MCF 10A (cell line): ENCODE measurements around the genes AACS, TMEM132C and GLT1D1.

DNA sequence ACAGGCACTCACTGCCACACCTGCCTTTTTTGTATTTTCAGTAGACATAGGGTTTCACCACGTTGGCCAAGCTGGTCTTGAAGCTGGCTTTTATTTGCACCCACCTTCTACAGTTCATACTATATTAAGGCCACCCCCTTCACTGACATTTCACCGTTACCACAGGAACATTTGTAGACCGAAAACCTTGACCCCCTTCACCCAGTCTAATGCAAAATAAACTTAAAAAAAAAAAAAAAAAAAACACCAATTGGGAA, 3.1 kb downstream of the UBC start:
- PRO-cap = no peak
- RRBS = no CpG with 5 or more reads among the region's 3 CpGs

GRCh38 chr12:124915180-124915572, 726 bp upstream of the UBC start:
- PRO-cap = bidirectional peak, plus-strand start at chr12:124915336, minus-strand start at chr12:124915212; bidirectional peak, plus-strand start at chr12:124915400, minus-strand start at chr12:124915375; bidirectional peak, plus-strand start at chr12:124915438, minus-strand start at chr12:124915508
- RRBS = no CpG with 5 or more reads among the region's 16 CpGs

DNA sequence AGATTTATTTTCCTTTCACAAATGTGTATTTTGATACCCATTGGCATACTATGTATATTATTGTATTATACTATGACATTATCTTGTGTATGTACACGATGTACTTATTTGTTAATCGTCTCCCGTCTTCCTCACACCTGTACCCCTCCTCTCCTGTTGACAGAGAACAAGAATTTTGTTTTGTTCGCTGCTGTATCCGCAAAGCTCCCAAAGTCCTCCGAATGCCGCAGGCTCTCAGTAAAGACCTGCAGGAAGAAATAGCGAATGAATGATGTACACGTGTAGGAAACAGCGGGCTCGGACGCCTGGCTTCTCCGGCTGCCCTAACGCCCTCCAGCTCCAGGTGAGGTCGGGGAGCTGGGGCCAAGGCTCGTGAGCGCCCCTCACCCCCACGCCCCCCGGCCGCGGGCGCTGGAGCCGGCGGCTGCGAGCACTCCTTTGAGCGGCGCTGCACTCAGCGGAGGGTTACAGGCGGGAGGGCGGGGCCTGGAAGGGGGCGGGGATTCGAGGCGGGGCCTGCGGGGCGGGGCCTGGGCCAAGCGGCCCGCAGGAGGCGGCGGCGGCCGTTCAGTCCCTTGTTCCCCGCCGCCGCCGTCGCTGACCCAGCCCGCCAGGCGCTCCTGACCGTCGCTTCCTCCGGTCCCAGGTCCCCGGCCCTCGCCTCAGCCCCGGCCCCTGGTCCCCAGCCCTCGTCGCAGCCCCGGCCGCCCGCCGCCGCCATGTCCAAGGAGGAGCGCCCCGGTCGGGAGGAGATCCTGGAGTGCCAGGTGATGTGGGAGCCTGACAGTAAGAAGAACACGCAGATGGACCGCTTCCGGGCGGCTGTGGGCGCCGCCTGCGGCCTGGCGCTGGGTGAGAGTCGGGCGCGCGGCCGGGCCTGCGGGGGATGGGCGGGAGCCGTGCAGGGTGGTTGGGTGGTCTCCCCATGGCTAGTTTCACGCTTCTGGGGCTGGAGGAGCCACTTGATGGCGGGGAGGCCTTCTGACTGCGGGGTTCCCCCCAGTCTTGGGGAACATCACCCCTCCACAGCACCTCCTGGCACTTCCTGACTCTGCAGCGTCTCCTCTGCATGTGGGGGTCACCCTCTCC, at the start of gene AACS:
Gene AACS, plus strand, starts transcription at position 570 of the 1,089 bp plus-strand sequence.
- PRO-cap = bidirectional peak, plus-strand start at position 578 of the sequence, minus-strand start at position 440 of the sequence
- RRBS = under 1% methylated on average over 27 of the region's 84 CpGs

DNA sequence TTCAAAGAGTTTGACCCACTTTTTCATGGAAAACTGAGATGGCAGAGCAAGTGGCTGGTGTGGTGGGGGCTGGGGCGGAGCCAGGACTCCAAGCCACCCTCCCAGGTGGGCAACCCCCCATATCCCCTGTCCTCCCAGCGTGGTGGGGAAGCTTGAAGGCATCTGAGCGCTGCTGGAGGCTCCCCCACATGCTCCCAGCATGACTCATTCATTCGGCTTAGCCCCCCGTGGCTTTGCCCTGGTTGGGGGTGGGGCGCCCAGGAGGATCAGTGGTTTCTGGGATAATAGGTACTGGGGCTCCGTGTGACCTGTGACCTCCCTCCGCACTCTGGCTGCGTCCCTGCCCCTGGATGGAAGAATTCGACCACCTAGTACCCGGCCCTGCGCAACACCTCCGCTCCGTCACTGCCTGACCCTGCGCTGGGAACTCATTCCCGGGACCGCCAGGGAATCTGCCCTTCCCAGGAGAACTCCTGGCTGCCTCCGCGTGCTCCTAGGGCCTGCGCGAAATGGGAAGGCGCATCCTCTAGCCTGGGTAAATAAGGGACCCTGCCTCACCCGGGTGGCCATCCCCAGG, 887 bp upstream of the TMEM132B start:
- PRO-cap = no peak
- RRBS = 44% methylated on average over 7 of the region's 23 CpGs

DNA sequence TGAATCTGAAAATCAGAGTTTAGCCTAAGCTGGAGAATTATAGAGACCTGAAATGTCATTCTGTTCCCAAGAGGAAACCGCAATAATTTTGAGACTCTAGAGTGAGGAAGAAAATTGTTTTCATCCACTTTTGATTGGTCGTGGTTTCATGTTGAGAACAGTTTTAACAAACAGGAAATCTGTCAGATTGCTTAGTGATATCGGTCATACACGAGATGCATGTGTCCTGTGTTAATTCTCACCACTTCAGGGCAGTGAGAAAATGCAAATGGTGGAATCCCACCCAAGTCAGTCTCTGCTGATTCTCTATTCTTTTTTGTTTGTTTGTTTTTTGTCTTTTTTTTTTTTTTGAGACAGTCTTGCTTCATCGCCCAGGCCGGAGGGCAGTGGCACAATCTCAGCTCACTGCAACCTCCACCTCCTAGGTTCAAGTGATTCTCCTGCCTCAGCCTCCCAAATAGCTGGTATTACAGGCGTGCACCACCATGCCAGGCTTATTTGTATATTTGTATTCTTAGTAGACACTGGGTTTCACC, 1498.4 kb upstream of the TMEM132C start:
- PRO-cap = no peak
- RRBS = no CpG with 5 or more reads among the region's 7 CpGs

GRCh38 chr12:126845133-126845415, 1421.9 kb upstream of the TMEM132C start:
- PRO-cap = no peak
- RRBS = no CpG with 5 or more reads among the region's 3 CpGs

GRCh38 chr12:126907848-126908534, 1359.0 kb upstream of the TMEM132C start:
- PRO-cap = no peak
- RRBS = no CpG with 5 or more reads among the region's 5 CpGs

DNA sequence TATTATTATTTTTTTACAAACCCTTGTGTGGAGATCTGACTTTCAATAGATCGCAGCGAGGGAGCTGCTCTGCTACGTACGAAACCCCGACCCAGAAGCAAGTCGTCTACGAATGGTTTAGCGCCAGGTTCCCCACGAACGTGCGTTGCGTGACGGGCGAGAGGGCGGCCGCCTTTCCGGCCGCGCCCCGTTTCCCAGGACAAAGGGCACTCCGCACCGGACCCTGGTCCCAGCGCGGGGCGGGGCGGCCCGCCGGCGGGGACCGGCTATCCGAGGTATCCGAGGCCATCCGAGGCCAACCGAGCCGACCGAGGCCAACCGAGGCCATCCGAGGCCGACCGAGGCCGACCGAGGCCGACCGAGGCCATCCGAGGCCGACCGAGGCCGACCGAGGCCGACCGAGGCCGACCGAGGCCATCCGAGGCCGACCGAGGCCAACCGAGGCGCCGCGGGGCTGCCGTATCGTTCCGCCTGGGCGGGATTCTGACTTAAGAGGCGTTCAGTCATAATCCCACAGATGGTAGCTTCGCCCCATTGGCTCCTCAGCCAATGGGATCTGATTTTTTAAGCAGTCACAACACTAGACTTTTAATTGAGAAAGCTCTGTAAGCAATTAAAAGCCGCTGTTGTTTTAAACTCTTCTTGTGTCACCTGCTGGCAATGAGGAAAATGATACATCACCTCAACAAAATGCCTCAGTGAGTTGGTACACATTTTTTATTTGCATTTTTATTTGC, 1100.9 kb upstream of the TMEM132C start:
- PRO-cap = bidirectional peak, plus-strand start at position 216 of the sequence, minus-strand start at position 110 of the sequence; bidirectional peak, plus-strand start at position 417 of the sequence, minus-strand start at position 353 of the sequence
- RRBS = 7% methylated on average over 17 of the region's 67 CpGs

DNA sequence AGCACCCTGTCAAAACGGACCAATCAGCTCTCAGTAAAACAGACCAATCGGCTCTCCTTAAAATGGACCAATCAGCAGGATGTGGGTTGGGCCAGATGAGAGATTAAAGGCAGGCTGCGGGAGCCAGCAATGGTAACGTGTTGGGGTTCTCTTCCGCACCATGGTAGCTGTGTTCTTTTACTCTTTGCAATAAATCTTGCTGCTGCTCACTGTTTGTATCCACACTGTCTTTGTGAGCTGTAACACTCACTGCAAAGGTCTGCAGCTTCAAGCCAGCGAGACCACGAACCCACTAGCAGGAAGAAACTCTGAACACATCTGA, 282.9 kb upstream of the TMEM132C start:
- PRO-cap = no peak
- RRBS = no CpG with 5 or more reads among the region's 7 CpGs

DNA sequence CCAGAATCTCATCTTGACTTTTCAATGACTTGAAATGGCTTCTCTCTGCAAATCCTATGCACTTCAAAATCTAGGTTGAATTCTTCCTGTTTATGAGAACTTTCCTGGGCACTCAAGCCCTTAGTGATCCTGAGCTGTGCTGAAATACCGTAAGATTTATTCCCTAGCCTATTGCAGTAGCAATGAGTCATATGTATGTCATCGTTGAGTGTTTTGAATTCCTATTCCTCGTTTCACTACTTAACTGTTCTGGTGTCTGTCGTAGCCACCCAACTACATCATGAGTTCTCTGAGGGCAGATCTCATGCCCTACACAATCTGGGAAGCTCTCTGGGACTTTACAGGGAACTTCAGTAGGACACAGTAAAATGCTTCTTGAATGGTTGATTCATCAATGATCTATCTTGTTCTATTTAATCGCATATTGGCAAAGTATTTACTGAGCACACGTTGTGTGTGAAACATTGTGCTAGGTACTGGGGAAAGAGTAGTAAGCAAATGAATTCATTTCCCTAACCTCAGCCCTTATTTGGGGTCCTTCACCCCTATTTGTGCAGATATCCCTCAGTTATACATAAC, 190.7 kb upstream of the TMEM132C start:
- PRO-cap = no peak
- RRBS = no CpG with 5 or more reads among the region's 6 CpGs

DNA sequence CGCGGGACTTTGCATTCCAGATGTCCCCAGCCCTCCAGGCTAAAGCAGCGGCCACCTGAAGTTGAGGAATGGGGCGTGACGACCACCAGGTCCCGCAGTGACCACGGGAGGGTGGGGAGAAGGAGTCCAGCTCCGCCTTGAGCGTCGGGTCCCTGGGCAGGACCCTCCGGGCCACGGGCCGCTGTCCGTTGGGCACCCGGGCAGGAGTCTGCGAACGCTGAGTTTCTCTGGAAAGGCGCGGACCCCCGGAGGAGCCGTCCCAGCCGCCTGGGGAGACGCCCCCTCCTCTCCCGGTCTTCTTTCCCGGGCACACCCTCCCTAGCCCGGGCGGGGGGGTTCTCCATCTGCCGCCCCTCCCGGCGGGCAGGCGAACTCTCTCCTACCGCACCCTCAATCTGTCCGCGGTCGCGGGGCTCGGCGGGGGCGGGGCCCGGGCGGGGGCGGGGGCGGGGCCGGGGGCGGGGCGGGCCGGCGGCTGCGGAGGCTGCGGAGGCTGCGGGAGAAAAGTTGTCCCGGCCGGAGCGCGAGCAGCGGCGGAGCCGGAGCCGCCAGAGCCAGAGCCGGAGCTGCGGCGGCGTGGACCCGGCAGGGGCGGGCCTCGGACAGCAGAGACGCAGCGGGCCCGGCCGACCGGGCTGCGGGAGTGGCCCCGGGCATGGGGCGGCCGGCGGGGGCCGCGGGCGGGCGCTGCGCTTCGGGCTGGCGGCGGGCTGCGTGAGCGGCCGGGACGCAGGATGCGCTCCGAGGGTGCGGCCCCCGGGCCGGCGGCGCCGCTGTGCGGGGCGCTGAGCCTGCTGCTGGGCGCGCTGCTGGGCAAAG, at the start of gene TMEM132C:
Gene TMEM132C, plus strand, starts transcription at position 502 of the 819 bp plus-strand sequence.
- PRO-cap = no peak
- RRBS = 66% methylated on average over 40 of the region's 100 CpGs

GRCh38 chr12:128794485-128795317, 29.1 kb downstream of the SLC15A4 start:
- PRO-cap = no peak
- RRBS = no CpG with 5 or more reads among the region's 15 CpGs

- PRO-cap = no peak
- RRBS = no CpG with 5 or more reads among the region's 7 CpGs
Observed at GRCh38 chr12:128820719-128821483, 2.9 kb downstream of the SLC15A4 start.

GRCh38 chr12:128853104-128853720, at the start of gene GLT1D1:
TSS of gene GLT1D1 (plus strand) at chr12:128853478.
- PRO-cap = no peak
- RRBS = 70% methylated on average over 17 of the region's 68 CpGs

DNA sequence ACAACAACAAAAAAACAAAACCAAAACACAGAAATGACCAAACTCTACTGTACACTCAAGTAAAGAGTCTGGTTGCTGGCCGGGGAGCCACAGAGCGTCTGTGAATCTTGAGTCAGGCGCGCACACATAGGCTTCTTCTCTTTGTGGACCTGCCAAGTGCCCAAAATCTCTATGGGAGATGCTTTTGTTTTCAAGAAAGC, 16.9 kb downstream of the GLT1D1 start:
- PRO-cap = no peak
- RRBS = no CpG with 5 or more reads among the region's 4 CpGs

DNA sequence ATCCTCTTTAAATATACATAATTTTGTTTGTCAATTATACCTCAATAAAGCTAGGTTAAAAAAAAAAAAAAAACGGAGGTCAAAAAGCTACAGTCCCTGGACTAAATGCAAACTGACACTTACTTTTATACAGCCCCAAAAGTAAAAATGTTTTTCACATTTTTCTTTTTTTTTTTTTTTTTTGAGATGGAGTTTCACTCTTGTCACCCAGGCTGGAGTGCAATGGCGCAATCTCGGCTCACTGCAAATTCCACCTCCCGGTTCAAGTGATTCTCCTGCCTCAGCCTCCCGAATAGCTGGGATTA, 29.3 kb downstream of the TMEM132D start:
- PRO-cap = no peak
- RRBS = no CpG with 5 or more reads among the region's 5 CpGs

- PRO-cap = no peak
- RRBS = no CpG with 5 or more reads among the region's 9 CpGs
Observed at GRCh38 chr12:130253635-130254056, 84.0 kb upstream of the PIWIL1 start.

GRCh38 chr12:130632360-130632779, 83.7 kb downstream of the RIMBP2 start:
- PRO-cap = no peak
- RRBS = no CpG with 5 or more reads among the region's 8 CpGs

DNA sequence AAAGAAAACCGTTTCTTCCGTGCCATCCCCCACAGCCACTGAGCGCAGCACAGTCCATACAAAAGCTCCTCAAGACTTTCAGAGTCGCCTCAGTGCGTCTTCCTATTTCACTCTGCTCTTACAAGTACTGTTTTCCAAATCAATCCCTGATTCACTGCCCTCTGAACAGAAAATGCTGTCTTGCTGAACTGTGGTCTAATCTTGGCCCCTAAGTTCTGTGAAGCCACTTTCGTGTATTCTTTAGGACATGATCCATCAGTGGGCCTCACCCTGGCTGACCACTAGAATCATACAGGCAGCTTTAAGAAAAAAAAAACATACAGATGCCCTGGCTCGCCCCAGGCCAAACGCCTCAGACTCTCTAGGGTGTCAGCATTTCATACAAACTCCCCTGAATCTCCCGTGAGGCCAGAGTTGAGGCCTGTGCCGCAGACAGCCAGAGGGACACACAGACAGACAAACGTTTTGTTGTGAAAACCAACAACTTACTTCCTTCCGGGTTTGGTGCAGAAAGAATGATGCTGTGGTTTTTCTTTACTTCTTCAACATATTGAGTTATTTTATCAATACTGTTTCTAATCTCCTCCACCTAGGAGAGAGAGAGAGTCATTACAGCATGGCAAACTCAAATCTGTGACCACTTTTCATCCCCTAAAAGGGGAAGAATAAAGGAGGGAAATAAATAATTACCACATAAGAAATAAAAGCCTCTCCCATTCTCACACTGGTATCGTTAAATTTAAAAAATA, 17.7 kb downstream of the STX2 start:
- PRO-cap = no peak
- RRBS = no CpG with 5 or more reads among the region's 13 CpGs

GRCh38 chr12:130878878-130879826, 7.3 kb downstream of the RAN start:
- PRO-cap = no peak
- RRBS = no CpG with 5 or more reads among the region's 23 CpGs